ENCODE results near the gene TMEM44.

- PRO-cap, 4 experiments: no peak in any of the 4 experiments
- RAMPAGE, long total RNA, 2 experiments: no peak in any of the 2 experiments
These were observed 5.1 kb upstream of the GP5 start for GRCh38 chr3:194404094-194404733.

DNA sequence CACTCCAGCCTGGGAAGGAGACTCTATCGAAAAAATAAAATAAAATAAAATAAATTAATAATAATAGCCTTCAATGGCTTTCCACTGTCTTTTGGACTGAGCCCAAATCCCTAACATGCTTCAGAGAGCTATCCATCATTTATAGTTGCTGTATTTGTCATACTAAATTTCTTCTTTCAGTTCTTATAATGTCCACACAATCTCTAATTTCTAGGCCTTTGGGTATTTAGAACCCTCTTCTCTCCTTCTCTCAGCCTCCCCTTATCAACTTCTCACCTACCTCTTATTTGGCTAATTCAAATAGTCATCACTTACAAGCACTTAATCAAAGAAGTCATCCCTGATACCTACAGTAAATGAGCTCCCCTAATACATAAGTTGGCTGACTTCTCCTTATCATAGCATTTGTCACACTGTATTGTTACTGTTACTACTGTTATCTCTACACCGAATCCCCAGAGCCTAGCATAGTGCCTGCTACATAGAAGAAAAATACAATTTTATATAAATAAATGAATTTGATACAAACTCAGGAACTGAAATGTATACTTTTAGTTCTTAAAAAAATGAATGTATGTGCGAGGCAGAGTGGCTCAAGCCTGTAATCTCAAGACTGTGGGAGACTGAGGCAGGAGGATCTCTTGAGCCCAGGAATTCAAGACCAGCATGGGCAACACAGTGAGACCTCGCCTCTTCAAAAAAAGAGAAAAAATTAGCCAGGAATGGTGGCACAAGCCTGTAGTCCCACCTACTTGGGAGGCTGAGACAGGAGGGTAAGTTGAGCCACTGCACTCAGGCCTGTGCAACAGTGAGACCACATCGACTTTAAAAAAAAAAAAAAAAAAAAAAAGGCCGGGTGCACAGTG lies 34.1 kb downstream of the ATP13A3 start:
- PRO-cap, 4 experiments: peak in 2 of 4 experiments; most common minus-strand start position 612 of the sequence (in 1)
- RAMPAGE, long total RNA, 2 experiments: no peak in any of the 2 experiments

DNA sequence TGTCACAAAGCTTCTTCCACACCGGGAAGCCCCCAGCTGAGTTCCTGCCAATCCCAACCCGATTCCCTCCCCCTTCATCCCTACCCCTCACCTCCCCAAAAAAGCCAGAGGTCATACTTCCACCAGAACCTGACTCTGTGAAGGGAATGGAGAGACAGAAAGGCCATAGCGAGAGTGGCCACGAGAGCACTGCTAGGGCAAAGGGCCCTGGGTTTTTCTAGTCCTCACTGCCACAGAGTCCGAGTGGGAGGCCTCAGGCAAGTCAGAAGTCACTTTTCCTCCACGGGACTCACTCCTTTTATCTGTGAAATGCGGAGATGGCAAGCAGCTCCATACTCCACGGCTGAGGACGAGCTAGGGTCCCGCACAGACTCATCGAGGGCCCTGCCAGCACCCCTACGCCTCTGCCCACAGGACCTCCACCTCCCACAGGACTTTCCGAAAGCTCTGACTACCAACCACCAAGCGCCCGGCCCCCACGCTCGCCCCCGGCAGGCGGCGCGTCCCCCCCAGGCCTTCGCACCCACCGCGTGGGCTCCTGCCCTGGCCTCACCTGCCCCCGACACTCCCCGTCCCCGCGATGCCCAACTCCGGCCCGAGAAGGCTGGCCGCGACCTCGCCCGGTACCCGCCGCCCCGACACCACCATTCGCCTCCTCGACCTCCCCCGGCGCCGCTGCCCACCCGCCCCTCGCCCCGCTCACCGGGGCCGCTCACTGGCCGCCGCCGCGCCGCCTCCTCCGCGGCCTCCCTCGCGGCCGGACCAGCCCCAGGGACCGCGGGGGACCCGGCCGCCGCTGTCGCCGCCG lies 735 bp downstream of the ATP13A3 start:
- PRO-cap, 4 experiments: peak in 4 of 4 experiments; most common plus-strand start position 235 of the sequence (in 4); most common minus-strand start position 194 of the sequence (in 2)
- RAMPAGE, long total RNA, 2 experiments: start-site peak on the minus strand in 1 of 2 experiments, centred at positions 397 to 744 of the sequence, 7 to 23 reads per replicate

DNA sequence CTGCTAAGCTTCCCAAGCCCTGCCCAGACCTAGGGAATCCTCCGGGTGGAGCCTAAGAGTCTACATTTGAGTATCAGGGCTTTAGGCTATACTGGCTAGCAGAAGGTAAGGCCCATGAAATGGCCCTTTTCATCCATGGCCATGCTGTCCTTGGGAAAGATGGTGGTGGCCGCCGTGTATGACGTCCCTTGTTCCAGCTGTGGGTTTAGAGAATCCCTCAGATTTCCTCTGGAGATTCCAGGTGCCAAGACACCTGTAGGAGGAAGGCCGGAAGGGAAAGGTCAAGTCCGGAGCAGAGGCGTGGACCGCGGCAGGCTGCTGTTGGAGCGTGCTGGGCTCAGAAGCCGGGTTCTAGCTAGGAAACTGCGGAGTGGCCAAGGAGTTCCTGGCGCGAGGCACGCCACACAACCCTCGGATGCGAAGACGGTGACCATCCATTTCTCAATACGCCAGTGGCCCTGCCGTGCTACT lies 50.8 kb downstream of the TMEM44 start:
- PRO-cap, 4 experiments: peak in 4 of 4 experiments; most common plus-strand start position 381 of the sequence (in 4)
- RAMPAGE, long total RNA, 2 experiments: no peak in any of the 2 experiments

GRCh38 chr3:194633252-194634028 lies at the start of gene TMEM44:
Gene TMEM44, minus strand, starts transcription at chr3:194633419.
- PRO-cap, 4 experiments: peak in 4 of 4 experiments; most common plus-strand start chr3:194633766 (in 3); most common minus-strand start chr3:194633453 (in 3)
- RAMPAGE, long total RNA, 2 experiments: no peak in any of the 2 experiments

DNA sequence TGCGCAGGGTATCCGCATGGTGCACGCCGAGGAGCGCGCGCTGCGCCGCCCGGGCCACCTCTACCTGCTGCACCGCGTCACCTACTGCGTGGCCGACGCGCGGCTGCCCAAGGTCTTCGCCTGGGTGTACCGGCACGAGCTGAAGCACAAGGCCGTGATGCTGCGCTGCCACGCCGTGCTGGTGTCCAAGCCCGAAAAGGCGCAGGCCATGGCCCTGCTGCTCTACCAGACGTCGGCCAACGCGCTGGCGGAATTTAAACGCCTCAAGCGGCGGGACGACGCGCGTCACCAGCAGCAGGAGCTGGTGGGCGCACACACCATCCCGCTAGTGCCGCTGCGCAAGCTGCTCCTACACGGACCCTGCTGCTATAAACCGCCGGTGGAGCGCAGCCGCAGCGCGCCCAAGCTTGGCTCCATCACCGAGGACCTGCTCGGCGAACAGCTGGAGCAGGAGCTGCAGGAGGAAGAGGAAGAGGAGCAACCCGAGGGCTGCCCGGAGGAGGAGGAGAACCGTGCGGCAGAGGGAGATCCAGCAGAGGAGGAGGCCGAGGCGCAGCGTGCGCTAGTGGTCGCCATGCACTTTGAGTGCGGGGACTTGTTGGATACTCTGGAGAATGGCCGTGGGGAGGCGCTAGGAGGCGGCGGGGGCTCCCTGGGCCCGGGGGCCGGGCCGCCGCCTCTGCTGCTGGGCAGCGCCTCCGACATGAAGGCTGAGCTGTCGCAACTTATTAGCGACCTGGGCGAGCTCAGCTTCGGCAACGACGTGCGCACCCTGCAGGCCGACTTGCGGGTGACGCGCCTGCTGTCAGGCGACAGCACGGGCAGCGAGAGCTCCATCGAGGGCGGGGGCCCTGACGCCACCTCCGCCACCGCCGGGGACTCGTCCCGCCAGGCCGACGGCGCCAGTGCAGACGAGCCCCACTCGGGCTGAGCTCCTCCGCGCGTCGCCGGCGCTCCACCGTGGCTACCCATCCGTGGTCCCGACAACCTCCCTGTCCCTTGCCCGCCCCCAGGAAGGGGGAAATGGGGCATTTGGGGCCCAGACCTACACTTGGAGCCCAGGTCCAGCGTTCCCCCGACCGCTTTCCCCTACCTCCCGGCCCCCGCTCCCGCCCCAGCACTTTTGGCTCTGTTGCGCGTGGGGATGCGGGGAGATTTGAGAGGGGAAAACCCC lies 1.9 kb downstream of the FAM43A start:
- PRO-cap, 4 experiments: peak in 2 of 4 experiments; most common plus-strand start position 891 of the sequence (in 1); most common minus-strand start position 786 of the sequence (in 1)
- RAMPAGE, long total RNA, 2 experiments: no peak in any of the 2 experiments

DNA sequence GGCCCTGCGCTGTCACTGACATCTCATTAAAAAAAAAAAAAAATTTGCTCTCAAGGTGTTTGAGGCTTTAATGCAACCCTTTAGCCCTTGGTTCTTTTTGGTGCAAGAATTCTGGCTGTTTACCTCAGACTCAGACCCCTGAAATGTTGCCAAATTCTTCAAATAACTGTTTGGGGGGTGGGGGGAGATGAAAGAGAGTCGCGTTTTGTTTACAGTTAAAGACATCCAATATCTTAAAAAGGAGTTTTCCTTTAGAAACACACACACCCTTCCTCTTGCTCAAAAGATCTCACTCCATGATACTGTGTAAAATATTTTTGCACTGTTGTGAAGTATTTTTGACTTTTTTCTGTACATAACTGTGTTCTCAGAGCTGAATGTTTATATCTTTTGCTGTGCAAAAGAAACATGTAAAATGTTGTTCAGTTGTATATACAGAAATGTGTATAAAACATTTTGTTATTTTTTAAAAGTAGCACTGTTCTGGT lies 2.9 kb downstream of the FAM43A start:
- PRO-cap, 4 experiments: no peak in any of the 4 experiments
- RAMPAGE, long total RNA, 2 experiments: no peak in any of the 2 experiments

- PRO-cap, 4 experiments: no peak in any of the 4 experiments
- RAMPAGE, long total RNA, 2 experiments: no peak in any of the 2 experiments
These were observed 55.4 kb downstream of the FAM43A start for GRCh38 chr3:194740822-194741728.

DNA sequence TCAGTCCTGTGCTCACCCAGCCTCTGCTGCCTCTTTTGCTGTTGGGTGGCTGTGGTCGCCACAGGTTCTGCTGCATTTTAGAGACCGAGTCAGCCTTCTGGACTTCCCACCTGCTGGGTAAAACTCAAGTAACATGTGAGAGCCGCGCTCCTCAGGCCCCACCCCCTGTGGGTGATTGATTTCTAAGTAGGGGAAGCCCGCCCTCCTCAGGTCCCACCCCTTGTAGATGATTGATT lies 83.2 kb downstream of the FAM43A start:
- PRO-cap, 4 experiments: no peak in any of the 4 experiments
- RAMPAGE, long total RNA, 2 experiments: no peak in any of the 2 experiments

GRCh38 chr3:194769243-194769897 lies 83.7 kb downstream of the FAM43A start:
- PRO-cap, 4 experiments: peak in 1 of 4 experiments; most common plus-strand start chr3:194769448 (in 1)
- RAMPAGE, long total RNA, 2 experiments: no peak in any of the 2 experiments

DNA sequence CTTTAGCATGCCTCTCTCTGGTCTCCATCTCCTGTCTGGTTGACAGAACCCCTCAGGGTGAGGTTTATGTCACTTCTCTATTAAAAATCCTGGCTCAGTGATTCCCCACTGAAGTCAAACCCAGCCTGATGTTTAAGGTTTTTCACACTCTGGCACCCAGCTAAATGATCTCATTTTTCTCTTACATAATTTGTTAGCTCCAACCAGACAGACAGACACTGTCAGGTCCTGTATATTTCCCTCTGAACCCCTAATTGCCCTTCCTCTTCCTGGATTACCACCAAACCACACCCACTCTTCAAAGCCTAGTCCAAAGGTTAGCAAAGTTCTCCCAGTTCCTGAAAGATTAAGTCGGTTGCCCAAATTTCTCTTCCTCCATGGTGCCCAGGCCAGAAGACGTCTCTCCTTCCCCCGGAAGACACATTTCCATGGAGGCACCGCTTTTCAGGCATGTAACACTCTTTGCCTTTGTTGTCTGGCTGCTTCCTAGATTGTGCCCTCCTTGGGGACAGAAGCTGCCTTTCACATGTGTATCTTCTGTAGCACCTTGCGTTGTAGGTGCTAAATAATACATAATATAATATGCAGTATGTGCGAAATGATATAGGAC lies 169.3 kb downstream of the FAM43A start:
- PRO-cap, 4 experiments: no peak in any of the 4 experiments
- RAMPAGE, long total RNA, 2 experiments: no peak in any of the 2 experiments

GRCh38 chr3:194871517-194872489 lies 186.1 kb downstream of the FAM43A start:
- PRO-cap, 4 experiments: no peak in any of the 4 experiments
- RAMPAGE, long total RNA, 2 experiments: no peak in any of the 2 experiments

DNA sequence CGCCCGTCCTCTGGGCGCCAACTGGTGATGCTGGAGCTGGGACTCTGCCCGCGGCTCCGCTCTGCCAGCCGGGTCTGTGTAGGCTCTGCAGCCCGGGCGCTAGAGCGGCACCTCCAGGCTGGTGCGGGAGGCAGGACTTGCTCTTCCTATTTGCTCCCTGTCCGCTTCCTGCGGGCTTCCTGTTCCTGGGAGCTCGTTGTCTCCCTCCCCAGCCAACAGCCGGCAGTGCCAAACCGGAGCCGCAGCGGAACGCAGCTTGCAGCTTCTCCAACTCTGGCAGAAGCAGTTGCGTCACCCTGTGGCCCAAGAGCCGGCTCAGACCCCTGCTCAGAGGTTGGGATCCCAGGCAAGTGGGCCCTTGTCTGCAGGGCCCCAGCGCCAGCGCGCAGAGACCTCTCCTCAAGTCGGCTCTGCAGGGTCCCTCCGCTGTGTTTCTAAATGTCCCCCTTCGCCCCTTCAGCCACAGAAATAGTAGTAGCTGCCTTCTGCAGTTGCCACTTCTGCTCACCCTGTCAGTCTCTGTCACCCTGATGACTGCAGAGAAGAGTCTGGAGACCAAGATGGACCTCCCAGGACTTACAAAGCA lies 285.7 kb downstream of the XXYLT1 start:
- PRO-cap, 4 experiments: peak in 4 of 4 experiments; most common plus-strand start position 225 of the sequence (in 4); most common minus-strand start position 76 of the sequence (in 2)
- RAMPAGE, long total RNA, 2 experiments: no peak in any of the 2 experiments

DNA sequence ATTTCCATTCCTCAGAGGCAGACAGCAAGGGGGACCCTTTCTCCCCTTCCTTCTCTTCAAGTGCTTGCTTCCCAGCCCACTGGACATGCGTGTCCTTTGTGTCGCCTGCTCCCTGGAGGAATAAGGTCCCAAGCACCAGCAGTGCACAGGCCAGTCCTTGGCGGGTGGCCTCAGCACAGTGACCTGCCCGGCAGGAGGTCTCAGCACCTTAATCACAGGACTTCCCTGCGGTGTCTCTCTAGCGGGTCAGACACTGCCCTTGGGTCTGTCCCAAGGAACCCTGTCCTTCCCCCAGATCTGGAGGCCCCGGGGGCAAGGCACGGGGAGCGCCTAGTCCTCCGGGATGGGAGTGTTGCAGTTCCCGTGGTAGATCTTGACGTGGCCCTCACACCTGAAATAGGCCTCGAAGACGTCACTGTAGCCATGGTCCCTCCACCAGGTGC lies 201.6 kb downstream of the XXYLT1 start:
- PRO-cap, 4 experiments: no peak in any of the 4 experiments
- RAMPAGE, long total RNA, 2 experiments: no peak in any of the 2 experiments

DNA sequence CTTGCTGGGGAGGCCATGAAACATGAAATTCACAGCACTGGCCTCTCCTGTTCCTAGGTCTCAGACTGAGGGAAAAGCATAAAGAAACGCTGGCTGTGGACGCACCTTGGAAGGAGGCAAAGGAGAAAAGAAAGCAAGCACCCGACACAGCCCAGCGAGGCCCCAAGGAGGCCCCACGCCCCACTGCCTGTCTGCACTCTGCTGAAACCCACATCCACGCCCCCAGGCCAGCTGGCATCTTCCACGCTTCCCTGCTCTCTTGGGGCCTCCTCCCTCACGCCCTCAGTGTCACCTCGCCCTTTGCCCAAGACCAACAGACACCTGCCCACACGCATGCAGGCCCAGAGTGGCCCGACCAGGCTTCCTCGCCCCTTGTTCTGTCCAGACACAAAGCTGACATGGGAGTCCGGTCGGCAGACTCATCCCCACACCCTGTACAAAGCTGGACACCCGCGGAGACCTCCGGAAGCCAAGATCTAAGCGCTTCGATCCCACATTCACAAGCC lies 176.8 kb downstream of the XXYLT1 start:
- PRO-cap, 4 experiments: no peak in any of the 4 experiments
- RAMPAGE, long total RNA, 2 experiments: no peak in any of the 2 experiments

DNA sequence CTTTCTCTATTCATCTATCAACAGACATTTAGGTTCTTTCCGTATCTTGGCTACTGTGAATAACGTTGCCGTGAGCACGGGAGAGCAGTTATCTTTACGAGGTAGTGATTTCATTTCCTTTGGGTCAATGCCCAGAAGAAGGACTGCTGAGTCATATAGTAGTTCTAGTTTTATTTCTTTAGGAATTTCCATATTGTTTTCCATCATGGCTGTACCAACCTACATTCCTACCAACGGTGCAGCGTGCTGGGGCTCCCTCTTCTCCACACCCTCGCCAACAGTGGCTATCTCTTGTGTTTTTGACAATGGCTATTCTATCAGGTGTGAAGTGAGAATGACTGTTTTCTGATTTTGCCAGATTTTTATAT lies 168.3 kb downstream of the XXYLT1 start:
- PRO-cap, 4 experiments: no peak in any of the 4 experiments
- RAMPAGE, long total RNA, 2 experiments: no peak in any of the 2 experiments

DNA sequence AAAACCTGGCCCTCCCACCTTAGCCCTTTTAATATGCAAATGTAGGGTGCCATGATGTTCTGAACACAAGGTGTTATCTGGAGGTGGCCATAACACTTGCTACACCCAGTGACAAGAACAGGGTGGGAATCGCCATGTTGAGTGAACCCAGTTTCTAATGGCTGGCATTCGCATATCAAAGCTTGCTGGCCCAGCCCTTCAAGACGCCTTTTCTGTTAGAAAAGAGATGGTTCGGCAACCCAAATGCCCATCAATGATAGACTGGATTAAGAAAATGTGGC lies 28.3 kb downstream of the XXYLT1 start:
- PRO-cap, 4 experiments: no peak in any of the 4 experiments
- RAMPAGE, long total RNA, 2 experiments: no peak in any of the 2 experiments

GRCh38 chr3:195450713-195451026 lies 7.8 kb upstream of the ACAP2 start:
- PRO-cap, 4 experiments: no peak in any of the 4 experiments
- RAMPAGE, long total RNA, 2 experiments: no peak in any of the 2 experiments

DNA sequence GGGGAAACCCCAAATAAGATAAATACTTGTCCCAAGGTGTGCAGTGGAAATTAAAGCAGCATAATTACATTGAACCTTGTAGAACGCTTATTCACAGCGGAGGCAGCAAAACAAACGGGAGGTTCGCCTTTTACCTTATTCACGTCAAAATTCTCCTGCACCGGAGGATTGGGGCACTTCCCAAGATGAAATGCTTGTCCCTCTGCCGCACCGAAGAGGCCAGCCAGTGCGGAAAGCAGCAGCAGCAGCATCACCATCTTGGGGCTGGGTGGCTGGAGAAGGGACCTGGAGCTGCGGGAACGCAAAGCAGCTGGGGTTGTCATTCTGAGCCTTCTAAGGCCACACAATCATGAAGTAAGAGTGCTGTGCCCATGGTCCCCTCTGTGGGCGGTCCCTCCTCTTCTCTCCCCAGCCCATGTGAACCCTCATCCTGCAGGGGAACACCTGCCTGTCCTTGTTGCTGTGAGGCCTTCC lies 4.5 kb downstream of the APOD start:
- PRO-cap, 4 experiments: no peak in any of the 4 experiments
- RAMPAGE, long total RNA, 2 experiments: no peak in any of the 2 experiments

GRCh38 chr3:195616124-195616778 lies 32.5 kb upstream of the APOD start:
- PRO-cap, 4 experiments: peak in 1 of 4 experiments; most common plus-strand start chr3:195616489 (in 1); most common minus-strand start chr3:195616252 (in 1)
- RAMPAGE, long total RNA, 2 experiments: no peak in any of the 2 experiments